ENCODE measurements around the gene ZMYND19.

- PRO-cap, result bidirectional peak, plus-strand start at chr9:137590719, minus-strand start at chr9:137590491
Measured at GRCh38 chr9:137589975-137590910, at the start of gene ZMYND19. ZMYND19 (minus strand) TSS chr9:137590512.

DNA sequence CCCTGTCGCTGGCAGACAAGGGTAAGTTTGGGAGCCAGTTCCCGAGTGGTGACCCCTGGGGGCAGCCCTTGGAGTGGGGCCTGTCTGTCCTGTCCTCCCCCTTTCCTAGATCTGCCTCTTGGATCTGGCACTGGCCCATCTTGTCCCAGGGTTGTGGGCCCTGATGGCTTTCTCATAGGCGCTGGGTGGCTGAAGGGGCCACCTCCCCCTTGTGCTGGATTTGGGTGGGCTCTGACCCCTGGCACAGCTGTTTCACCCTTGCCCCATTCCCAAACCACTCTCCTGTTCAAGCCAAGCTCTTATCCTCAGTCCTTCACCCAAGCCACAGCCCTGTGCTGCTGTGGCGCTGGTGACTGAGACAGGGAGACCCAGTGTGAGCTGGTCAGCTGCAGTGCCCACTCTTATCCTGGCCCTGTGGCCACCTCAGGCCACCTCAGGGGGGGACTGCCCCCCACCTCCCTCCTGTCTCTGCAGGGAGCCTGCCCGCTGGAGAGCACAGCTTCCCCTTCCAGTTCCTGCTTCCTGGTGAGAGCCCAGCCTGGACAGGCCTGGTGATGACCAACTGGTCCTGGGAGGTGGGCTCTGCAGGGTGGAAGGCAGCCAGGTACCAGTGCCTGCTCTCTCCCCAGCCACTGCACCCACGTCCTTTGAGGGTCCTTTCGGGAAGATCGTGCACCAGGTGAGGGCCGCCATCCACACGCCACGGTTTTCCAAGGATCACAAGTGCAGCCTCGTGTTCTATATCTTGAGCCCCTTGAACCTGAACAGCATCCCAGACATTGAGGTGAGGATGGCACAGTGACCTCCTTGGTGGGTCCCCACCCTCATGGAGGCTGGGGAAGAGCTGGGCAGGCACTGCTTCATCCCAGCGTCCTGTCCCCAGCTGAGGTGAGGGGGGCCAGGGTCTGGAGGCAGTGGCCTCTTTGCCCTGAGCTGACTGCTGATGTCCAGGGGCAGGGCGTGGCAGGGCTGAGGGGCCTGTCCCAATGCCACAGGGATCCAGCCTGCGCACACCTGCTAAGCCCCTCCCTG lies 5.5 kb upstream of the EHMT1 start:
- PRO-cap, result no peak

DNA sequence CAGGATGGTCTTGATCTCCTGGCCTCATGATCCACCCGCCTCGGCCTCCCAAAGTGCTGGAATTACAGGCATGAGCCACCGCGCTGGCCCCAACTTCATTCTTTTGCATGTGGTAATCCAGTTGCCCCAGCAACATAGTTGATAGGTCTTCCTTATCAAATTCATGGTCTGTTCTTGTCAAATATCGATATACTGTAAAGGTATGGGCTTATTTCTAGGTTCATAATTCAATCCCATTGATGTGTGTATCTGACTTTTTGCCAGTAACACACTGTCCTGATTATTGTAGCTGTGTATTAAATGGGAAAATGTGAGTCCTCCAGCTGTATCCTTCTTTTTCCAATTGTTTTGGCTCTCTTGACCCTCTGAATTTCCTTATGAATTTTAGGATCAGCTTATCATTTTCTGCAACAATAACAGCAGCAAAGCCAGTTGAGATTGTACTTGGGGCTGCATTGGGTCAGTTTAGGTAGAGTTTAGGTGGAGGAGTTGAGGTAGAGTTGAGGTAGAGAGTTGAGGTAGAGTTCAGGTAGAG lies 68.2 kb downstream of the EHMT1 start:
- PRO-cap, result no peak

- PRO-cap, result no peak
Measured at GRCh38 chr9:137960121-137960691, 82.6 kb downstream of the CACNA1B start.

- PRO-cap, result no peak
Measured at GRCh38 chr9:138022859-138023221, 145.3 kb downstream of the CACNA1B start.

Measured in anterior vena cava (tissue), 1 donor.